Metastatic Lung Carcinoma in the Adrenal Gland (tissue), 1 donor: Measurements from ENCODE around the gene PPFIBP1.

DNA sequence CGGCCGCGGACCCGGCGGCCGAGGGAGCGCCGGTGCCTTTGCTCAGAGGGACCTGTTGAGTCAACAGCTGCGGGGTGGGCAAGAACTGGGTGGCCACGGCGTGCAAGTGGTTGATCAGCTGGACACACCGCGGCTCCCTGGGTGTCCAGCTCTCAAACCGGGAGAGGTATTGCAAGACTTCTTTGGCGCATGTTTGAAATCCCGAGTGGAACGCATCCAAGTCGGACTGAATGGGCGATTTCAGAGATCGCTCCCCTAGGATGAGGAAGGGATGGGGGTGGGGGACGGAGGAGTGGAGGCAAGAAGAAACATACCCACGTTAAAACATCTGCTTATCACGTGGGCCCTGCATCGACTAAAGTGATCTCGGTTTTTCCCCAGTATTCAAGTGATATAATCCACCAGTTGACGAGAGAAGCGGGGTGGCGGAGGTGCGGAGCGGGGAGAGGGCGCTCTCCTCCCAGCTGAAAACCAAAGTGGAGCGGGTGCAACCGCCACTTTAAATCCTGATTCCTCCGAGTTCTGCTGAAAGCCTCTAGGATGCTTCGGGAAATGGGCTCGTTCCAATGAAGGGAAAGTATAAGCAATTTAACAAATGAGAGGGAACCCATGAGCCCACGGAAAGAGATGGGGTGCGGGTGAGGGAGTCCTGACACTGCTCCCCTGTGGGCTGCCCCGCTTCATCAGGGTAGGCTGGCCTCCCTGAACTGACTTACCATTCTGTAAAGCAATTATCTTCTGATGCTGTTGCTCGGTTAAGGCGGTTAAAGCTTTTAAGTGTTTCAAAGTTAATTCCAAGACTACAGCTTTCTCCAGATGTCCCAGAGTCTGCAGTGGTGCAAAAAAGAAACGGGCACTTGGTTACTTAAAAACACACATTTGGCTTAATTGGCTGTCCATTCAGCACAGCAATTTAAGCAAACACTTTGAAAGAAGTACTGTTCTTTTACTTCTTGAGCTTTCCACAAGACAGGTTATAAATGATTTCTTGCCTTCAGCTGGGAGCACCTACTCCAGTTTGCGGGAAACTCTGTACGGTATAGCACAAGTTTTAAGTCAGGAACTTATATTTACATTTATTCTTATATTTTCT lies 1.6 kb downstream of the BHLHE41 start:
- PRO-cap: unidirectional peak, plus-strand start at position 404 of the sequence

DNA sequence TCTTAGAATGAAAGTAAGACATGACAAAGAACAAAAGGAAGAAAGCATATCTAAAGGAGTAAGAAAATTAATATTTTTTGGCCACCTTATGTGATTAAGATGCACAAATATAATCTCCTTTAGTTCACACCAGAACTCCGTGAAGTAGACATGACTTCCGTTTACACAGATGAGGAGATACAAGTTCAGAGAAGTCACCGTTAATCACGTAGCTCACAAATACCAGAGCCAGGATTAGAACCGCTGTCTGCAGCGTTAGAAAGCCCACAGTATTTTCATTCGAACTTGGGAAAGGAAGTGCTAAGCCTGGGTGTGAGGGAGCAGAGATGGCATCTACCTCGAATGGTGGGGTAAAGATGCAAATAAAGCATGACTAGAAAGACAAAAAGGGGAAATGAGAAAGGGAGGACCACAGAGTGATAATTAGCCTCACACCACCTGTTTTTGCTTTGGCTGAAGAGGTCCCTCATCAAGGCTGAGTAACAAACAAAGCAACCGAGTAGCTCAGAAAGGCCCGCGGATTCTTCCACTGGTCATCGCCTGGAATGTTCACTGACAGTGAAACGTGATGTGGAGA lies 31.3 kb upstream of the BHLHE41 start:
- PRO-cap: no peak

GRCh38 chr12:26185443-26186045 lies 9.8 kb upstream of the SSPN start:
- PRO-cap: no peak

GRCh38 chr12:26226293-26227153 lies 31.1 kb downstream of the SSPN start:
- PRO-cap: no peak

- PRO-cap: no peak
Observed at GRCh38 chr12:26528787-26529706, 303.9 kb downstream of the ITPR2 start.

- PRO-cap: no peak
Observed at GRCh38 chr12:26648526-26649077, 184.4 kb downstream of the ITPR2 start.

DNA sequence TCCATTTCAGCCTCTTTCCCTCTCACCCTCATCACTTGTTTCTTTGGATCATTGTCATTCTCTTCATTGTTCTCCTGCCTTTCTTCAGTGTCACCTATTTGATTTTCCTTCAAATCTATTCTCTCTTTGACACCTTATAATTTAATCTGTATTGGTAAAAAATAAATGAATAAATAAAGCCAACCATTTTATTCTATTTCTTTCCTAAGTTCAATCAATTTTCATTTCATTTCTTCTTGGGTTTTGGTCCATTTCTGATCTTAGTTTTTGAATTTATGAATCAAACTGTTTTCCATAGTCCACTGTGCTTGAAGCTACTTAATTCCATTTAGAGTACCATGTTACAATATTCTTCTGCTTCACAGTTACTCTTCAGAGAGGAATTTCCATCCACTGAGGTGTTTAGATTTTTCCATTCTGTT lies 181.7 kb downstream of the ITPR2 start:
- PRO-cap: no peak

- PRO-cap: no peak
Observed at GRCh38 chr12:26738499-26739240, 94.3 kb downstream of the ITPR2 start.

GRCh38 chr12:26913352-26913972 lies 24.3 kb downstream of the INTS13 start:
- PRO-cap: no peak

DNA sequence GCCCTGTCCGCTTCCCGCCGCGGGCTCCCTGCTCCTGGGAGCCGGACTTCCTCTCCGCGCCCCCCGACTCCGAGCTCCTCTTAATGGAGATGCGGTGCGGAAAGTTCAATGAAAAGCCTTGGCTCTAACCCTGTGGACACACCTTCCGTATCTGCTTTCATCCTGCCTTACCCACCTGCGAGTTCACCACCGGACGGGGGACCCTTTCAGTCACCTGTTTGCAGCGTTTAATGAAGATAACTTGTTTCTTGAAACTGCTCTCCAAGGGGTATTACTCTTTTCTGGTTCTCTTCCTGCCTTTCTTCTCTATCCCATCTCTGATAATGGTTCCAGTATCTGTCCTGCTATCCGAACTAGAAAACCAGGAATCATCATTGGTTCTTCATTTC lies 550 bp downstream of the FGFR1OP2 start:
- PRO-cap: no peak

- PRO-cap: no peak
Observed at GRCh38 chr12:26989857-26990609, 24.2 kb downstream of the TM7SF3 start.

- PRO-cap: no peak
Observed at GRCh38 chr12:27179084-27179454, 65.0 kb upstream of the STK38L start.

DNA sequence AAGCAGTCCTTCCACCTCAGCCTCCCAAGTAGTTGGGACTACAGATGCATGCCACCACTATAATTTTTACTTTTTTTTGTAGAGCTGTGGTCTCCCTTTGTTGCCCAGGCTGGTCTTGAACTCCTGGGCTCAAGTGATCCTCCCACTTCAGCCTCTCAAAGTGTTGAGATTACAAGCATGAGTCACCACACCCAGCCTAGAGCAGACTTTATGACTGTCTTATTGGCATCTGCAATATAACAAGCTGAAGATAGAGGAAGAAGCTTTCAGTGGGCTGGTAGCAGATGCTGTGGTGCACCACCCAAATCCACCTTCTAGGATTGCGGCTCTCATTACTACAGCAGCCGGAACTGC lies 7.7 kb upstream of the STK38L start:
- PRO-cap: no peak

- PRO-cap: no peak
Observed at GRCh38 chr12:27246748-27247025, 2.6 kb downstream of the STK38L start.

- PRO-cap: bidirectional peak, plus-strand start at chr12:27524206, minus-strand start at chr12:27523992; unidirectional peak, plus-strand start at chr12:27524390
Observed at GRCh38 chr12:27523903-27524782, at the start of gene PPFIBP1. PPFIBP1 (plus strand) TSS chr12:27524206.

DNA sequence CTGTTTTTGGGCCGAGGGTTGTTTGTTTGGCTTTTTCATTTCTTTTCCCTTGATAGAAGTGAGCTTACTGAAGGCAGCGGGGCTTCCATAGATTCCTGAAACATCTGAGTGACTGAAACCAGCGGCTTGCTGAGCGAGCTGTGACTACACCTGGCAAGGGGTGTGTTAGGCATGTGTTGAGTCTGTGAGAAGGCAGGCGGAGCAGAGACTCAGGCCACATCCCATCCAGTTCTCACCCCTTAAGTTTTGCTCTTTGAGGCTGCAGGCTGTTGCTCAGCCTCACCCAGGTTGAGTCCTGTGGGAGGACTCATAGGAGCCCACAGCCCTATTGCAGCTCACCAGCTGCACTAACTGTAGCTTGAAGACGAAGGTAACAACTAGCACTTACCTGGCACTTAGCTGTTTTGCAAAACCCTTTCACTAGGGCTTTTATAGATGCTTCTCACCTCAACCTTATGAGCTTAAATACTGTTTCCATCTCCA lies 17.3 kb downstream of the PPFIBP1 start:
- PRO-cap: no peak

DNA sequence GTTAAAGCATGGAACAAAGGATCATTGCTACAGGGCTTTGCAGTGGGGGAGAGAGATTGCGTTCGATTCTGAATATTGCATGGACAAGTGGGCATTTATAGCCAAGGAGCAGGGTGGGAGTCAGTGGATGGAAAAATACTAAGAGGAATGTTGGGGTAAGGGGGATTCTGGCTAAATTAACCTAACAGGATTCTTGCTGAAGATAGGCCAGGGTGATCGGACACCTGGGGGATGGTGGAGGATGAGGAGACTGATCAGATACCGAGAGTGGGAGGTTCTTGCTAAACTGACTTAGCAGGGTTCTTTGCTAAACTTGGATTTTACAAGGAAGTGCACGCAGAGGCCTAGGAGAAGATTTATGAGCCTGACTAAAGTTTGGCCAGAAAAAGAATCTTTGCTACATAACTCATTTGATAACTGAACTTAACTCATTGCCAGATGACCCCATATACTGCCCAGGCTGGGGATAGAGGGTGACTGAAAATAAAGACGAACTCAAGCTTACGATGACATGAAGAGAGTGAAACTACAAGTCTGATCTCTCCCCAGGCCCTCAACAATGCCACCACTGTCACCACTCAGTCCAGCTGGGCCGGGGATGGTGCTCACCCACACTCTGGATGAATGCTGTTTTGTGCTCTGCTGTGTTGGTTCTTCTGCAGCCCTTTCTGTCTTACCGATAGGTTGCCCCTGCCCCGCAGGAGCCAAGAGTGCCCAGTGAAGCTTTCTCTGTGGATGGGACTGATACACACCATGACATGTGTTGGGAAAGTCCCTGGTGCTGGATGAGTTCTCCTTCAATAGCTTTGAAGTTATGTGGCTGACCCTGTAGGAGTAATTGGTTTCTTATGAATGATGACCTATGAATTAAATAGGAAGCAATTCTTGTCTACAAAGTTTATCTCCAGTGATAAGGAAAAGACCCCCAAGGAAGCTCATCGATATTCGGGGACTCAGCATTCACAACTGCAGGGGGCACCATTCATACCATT lies 29.0 kb downstream of the PPFIBP1 start:
- PRO-cap: no peak

DNA sequence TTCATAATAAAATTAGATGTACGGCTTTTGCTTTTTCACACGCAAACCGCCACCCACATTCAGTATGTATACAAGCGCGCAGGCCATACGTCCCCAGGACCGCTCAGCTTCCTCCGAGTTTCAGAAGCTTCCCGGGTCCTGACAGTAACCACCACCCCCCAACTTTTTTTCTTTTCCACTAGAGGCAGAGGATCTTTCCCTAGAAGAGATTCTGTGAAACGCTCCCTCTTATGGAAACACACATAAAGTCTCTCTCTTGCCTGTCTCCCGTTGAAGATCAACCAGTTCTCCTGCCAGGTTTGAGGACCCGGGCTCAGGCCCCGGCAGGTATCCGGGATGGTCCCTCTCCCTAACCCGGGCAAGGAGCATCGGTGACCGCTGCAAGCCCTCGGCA lies 3.6 kb downstream of the PTHLH start:
- PRO-cap: no peak

DNA sequence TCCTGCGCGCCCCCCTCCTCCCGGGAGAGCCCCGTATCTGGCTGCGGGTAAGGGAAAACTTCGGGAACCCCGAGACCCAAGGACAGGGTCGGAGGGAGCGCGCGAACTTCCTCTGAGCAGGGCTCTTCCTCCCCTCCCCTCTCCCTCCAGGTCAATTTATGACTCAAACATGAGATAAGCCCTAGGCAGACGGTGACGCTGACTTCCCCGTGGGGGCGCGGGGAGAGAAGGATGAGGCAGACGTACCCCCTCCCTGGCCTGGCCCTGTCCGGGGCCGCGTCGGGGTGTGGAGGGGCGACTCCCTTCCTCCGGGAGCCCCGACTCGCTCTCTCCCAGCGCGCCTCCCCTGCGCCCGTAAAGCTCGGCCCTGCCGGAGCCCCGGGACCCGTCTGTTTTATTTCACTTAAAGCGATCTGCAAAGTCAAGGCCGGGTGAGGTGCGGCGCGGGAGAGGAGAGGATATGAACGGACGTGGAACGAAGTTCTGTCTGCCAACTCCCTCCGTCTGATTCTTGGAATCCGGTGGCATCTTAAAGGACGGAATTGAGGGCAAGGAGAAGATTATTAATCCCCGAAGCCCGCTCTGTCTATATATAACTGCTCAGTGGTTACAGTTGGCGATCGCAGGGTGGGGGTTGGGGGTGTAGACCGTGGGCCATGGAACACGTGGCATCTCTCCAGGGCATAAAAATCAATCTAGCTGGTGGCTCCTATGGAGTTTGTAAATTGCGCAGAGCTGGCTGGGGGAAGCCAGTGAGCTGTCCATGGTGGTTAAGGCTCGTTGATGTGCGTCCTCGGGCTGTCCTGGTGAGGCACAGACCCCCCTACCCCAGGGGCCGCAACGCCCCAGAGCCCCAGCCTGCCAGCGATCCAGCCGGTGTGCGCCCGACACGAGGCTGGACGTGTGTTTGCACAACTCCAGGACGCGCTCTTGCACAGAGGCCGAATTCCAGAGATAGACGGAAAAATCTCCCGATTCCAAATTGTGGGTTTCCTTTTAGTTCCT lies 2.9 kb upstream of the PTHLH start:
- PRO-cap: no peak

DNA sequence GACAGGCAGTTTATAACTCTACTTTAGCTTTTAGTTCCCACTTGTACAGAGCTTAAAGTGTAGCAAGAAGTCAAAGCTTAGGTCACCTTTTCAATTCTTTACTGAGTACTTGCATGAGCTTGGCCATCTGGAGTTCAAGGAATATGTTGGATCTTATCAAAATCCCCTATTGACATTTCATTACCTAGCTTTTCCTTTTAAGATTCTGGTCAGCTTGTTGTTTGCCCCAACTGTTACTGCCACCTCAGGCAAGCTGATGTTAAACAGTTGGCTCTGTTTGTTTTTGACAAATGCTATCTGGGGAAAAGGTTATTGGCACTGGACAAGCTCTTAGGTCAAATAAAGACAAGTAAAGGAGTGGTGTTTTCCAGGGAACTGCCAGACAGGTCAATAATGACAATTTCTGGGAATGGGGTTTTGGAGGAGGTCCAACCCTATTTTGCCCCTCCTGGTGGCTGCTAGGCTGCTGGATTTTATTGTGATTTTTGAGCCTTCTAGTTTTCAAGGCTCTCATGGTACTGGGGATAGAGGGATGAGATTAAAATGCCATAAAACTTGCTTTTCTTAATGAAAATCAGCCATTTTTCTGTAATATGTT lies 12.5 kb downstream of the CCDC91 start:
- PRO-cap: no peak